H7 (cell line): Measurements from ENCODE around the gene GLI1.

DNA sequence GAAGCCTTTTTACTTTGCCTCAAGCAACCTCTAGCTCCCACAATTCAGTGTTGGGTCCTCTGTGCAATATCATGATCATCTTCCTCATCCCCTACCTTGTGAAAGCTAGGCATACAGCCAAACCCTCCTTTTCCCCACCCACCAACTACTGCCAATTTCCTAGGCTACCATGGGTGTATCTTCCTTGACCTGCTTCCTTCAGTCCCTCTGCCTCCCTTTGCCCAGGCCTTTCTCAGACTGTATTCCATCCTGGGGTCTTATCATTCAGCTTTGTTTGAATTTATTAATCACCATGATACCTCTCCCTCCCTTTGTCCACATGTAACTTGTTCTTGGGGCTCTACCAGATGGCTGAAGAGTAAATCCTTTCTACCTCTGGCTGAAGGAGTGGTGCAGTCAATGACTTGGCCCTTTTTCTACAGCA, 1.3 kb downstream of the SPRYD4 start:
- RAMPAGE, long total RNA, result no peak

- RAMPAGE, long total RNA, result no peak
These were observed 856 bp downstream of the RBMS2 start for GRCh38 chr12:56522142-56523209.

DNA sequence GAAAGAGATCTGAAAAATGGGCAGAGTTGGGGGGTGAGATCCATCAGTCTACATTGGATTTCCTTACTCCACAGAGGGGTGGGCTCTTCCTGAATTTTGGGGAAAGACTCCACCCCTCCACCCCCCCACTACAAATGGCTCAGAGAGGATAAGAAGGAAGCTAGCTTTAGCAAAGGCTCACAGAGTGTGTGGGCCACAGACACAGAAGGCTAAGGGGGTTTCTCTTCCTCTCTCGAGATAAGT, 1.6 kb upstream of the BAZ2A start:
- RAMPAGE, long total RNA, result no peak

GRCh38 chr12:56646142-56646680, 427 bp upstream of the ATP5F1B start:
- RAMPAGE, long total RNA, result no peak

- RAMPAGE, long total RNA, result no peak
These were observed 553 bp downstream of the NACA start for GRCh38 chr12:56724582-56724910.

- RAMPAGE, long total RNA, result no peak
These were observed 2.6 kb upstream of the HSD17B6 start for GRCh38 chr12:56760544-56760854.

- RAMPAGE, long total RNA, result no peak
These were observed 3.4 kb downstream of the HSD17B6 start for GRCh38 chr12:56766338-56767017.

DNA sequence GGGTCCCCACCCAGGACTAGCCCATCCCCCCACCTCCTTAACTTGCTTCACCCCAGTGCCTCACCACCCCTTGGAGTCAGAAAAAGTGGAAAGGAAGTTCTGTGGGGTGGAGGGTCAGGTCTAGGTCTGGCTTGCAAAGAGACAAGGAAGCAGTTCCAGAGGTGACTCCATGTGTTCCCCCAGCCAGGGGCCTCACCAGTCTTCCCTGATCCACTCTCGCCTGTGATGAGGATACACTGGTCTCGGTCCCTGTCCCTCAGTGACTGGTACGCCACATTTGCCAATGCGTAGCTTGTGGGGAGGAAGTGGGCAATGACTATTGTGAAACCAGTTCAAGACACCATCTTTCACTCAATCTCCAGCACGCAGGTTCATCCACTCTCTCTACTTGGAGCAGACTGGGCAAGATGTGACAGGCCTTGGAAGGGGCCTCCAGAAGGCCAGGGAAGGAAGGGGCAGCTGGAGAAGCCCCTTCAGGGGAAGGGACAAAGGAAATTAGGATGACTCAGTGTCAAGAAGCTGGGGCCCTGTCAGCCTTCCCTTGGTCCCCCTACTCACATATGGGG, 2.4 kb downstream of the MYO1A start:
- RAMPAGE, long total RNA, result no peak

DNA sequence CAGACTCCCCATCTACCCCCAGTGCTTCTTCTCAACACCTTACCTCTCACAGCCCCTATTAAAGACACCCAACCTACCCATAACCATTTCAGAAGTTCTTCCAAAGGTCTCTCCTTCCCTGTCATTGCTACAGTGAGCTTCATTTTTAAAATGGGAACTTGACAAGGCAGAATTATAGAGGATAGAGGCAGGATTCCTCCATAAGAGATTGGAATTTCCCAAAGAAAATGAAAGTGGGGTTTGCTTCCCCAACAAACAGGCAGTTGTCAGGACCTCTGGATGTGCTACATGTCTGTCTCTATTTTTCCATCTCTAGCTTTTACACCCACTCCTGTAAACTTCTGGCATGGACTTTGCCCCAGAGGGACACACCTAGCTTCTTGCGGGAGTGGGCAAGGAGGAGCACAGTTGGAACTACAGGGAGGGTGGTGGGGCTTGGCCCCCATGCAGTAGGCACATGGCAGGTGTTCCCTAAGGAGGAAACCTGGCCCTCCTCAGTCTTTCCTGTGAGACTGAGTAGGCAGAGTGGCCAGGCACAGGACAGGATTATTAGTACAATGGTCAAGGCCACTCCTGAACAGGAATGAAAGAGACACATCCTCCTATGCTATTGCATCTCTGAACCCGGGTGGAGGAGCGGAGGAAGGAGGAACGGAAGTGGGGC, 1.0 kb downstream of the MYO1A start:
- RAMPAGE, long total RNA, result no peak

DNA sequence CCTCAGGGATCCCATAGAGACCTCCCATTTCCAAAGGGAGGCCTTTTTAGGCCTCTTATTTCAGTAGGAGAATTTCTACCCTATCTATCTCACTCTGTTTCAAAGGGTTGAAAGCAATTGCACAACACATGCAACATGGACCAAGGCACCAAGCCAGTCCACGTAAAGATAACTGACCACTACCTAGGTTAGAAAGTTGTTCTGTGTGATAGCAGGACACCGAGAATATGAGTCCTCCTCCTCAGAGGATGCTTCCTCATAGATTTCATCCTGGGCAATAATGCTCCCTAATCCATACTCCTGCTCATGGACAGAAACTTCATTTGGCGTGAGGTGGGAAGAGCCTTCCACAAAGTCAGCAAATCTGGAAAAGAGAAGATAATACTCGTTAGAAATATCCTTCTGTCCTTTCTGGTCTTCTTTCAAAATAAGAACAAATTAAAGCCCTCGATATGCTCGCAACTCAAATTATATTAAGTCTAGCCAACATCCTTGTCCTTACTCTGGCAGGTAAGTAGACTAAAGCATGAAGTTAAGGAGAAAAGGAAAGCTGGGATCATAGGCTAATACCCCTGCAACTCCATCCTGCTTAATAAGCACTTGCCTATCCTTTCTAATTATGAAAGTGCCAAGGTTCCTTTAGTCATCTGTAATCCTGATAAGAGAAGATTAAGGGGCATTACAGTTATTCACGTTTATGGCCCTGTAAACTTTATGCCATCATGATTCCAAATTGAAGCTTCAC, 9.9 kb upstream of the MYO1A start:
- RAMPAGE, long total RNA, result no peak

DNA sequence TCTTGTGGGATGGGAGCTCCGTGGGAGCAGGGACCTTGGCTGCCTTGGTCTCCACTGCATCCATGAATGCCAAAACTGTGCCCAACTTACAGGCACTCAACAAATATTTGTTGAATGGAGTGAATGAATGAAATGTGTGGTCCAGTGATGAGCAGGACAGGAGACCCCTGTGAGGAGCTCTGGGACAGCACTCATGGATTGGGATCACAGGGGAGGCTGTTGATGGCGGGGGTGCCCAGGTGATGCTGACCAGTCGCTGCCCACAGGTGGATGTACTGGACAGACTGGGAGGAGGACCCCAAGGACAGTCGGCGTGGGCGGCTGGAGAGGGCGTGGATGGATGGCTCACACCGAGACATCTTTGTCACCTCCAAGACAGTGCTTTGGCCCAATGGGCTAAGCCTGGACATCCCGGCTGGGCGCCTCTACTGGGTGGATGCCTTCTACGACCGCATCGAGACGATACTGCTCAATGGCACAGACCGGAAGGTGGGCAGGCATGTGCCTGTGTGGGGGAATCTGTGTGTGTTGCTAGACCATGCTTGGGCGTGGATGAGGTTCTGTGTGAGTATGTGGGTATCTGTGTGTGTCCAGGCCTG, 32.4 kb downstream of the LRP1 start:
- RAMPAGE, long total RNA, result no peak

GRCh38 chr12:57205986-57206256, 10.7 kb upstream of the NXPH4 start:
- RAMPAGE, long total RNA, result no peak

DNA sequence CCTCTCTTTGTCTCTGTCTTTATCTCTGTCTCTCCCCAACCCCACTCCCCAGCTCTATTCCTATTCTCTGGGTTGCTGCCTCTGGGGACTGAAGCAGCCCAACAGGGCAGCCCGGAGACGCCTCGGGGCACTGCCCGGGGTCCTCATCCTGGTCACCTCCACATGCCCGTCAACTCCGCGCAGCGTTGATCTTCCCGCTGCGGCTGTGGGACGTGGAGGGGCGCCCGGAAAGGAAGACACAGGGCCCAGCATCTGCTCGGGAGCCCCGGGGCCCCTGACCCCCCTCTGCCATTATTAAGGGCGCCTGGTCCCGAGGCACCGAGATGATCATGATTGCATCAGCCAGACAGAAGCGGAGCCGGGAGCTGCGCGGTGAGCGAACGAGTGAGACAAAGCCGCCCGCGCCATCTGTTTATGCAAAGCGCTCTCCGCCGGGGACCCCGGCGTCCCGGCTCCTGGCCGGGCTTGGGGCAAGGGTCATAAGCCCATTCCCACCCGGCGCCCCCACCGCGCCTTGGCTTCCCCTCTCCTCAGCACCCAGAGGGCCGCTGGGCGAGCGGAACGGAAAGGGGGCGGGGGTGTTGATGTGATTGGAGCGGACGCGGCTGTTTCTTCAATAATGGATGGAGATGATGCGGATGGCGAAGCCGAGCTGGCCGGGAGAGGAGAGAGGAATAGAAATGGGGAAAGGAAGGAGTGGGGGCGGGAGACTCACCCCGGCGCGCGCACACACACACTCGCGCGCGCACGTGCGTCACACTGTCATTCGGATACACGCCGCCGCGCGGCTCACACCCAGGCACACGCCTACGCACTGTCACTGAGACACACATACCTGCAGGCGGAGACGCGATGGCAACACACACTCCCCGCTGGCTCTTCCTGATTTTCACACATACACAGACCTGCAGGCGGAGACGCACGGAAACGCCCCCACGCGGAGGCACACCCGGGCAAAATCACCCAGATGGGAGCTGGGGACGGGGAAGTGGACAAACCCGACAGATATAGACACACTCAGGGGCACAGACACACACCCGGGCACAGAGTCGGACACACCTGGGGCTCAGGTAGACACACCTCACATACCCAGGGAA, 3.3 kb upstream of the NDUFA4L2 start:
- RAMPAGE, long total RNA, result no peak

- RAMPAGE, long total RNA, result no peak
These were observed 44.4 kb upstream of the STAC3 start for GRCh38 chr12:57295240-57295906.

DNA sequence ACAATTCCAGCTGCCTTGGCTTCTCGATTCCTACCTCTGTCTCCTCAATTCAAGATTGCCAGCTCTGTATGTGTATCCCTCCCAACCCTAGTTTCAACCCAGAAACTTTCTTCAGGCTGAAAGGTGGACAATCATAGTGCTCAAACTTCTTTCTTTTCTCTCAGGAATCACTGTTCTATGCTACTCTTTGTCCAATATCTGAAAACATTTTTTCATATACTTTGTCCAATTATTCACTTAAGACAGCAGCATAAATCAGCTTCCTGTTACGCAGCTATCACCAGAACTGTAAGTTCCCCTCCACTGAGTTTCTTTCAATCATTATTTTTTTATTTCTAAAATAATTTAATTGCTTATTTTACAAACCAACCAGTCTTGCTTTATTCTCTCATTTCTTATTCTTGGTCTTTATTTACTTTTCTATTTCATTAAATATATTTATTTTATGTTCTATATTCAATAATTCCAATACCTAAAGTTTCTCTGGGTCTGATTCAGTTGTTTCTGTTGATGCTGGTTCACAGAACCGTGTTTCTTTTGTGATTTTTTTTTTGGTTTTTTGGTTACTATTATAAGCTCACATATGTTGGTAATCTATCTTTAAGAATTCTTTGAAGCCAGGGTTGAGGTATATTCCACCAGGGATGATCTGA, 63.2 kb downstream of the R3HDM2 start:
- RAMPAGE, long total RNA, result no peak

DNA sequence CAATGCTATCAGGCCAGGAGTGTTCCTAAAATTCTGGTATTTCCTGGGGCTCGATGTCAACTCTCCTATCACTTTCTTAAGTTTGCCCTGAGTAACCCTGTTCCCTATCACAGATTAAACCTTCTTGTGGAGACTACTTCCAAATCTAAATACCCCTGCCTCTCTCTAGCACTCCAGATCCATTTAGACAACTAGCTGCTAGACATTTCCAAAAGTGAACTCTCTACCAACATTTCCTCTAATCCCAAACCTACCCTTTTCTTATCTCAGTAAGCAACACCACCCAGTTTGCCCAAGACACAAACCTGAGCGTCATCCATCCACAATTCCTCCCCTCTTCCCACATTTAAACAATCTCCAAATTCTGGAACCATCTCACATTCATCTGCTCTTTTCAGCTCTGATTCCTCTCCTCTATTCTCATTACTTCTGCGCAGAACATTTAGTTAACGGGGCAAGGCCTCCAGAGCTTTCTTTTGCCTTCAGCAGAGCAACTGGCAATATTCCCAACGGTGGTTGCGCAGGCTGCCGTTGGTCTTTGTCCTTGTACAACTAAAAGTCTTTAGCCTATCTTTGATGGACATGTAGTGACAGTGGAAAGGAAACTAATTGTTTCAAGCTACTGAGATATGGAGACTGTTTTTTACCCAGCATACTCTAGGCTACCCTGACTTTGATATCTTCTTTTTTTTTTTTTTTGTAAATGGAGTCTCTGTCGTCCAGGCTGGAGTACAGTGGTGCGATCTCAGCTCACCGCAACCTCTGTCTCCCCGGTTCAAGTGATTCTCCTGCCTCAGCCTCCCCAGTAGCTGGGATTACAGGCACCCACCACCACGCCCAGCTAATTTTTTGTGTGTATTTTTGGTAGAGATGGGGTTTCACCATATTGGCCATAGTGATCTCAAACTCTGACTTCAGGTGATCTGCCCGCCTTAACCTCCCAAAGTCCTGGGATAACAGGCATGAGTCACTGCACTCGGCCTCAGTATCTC, 12.7 kb downstream of the R3HDM2 start:
- RAMPAGE, long total RNA, result no peak

GRCh38 chr12:57451896-57453167, 2.8 kb upstream of the INHBE start:
- RAMPAGE, long total RNA, result no peak

DNA sequence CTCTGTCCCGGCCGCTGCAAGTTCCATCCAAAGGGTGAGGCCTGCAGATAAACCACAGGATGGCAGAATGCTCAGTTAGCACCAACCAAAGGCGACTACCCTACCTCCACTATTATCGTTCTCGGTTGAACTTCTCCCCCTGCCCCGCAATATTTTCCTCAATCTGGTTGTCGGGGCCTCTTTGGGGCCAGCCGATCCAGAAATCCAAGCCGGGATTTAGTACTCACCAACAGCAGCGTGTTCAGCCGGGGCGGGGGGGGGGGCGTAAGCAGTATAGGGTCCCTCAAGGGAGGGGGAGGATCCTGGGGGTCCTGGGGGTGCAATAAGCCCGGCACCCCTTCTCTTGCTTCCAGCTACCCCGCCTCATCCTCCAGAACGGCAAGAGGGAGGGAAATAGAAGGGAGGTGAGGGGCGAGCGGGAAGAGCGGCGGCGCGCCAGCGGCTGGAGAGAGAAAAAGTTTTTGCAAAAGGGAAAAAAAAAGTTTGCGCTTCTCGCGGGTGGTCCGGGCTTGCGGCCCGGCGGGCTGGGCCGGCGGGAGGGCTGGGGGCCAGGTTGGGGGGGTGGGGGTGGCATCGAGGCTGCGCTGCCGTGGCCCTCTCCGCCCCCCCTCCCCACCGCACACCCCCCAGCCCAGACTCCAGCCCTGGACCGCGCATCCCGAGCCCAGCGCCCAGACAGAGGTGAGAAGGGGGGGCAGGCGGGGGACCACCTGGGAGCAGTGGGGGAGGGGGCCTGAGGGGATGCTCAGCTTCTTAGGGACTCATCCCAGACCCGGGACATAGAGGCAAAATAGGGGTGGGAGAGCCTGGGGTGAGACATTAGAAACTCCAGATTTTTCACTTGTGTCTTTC, at the start of gene GLI1:
GLI1 (plus strand) TSS at position 265 of the 852 bp plus-strand sequence.
- RAMPAGE, long total RNA, result no peak

GRCh38 chr12:57478923-57479494, 657 bp downstream of the ARHGAP9 start:
- RAMPAGE, long total RNA, result no peak

- RAMPAGE, long total RNA, result no peak
These were observed 691 bp downstream of the MARS1 start for GRCh38 chr12:57488214-57489303.